HT-29 (cell line): ENCODE measurements around the genes SLC15A1 and GPR18.

- RAMPAGE, long total RNA, result no peak
Measured at GRCh38 chr13:98389335-98389878, 187.5 kb downstream of the STK24 start.

GRCh38 chr13:98447952-98448647, 128.8 kb downstream of the STK24 start:
- RAMPAGE, long total RNA, result no peak

- RAMPAGE, long total RNA, result no peak
Measured at GRCh38 chr13:98507558-98508052, 69.3 kb downstream of the STK24 start.

DNA sequence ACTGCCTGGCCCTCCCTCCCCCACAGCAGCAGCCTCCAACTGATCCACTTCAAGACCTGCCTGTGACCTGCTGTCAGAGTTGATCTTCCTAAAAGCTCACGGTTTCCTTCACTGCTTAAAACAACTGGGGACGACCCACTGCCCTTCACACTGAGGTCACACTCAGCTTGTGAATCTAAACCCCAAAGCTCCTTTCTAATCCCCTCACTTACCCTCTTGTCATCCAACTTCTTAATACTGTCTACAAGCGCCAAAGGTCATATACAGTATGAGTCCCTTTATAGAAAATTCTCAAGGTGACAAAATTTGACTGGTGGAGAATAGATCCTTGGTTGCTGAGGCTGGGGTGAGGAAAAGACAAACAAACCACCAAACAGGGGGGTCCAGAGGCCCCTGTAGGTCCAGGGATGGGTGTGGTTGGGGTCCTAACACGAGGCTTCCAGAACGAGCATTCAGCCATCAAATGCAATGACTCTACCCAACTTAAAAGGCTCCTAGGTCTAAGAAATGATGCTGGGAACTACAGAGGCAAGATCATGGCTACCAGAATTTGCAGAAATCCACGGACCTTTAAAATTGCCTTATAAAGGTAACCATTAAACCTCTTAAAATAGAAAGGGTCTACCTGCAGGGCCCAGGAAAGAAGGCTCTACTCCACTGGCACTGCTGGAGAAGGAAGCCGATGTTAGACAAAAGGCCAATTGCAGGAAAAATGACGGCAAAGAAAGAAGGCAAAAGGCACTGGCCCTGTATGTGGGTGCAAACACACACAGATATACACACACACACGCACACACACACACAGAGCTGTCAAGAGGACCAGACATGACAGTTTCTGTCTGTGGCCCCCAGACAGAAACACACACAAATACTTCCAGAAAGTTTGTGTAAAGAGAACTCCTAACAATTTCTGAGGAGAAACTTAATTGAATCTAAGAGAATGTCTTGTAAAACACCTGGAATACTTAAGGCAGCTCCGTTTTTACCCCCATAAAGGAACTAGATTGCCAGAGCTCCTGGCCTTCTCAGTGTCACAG, 47.3 kb downstream of the STK24 start:
- RAMPAGE, long total RNA, result no peak

- RAMPAGE, long total RNA, result no peak
Measured at GRCh38 chr13:98542816-98543670, 33.9 kb downstream of the STK24 start.

DNA sequence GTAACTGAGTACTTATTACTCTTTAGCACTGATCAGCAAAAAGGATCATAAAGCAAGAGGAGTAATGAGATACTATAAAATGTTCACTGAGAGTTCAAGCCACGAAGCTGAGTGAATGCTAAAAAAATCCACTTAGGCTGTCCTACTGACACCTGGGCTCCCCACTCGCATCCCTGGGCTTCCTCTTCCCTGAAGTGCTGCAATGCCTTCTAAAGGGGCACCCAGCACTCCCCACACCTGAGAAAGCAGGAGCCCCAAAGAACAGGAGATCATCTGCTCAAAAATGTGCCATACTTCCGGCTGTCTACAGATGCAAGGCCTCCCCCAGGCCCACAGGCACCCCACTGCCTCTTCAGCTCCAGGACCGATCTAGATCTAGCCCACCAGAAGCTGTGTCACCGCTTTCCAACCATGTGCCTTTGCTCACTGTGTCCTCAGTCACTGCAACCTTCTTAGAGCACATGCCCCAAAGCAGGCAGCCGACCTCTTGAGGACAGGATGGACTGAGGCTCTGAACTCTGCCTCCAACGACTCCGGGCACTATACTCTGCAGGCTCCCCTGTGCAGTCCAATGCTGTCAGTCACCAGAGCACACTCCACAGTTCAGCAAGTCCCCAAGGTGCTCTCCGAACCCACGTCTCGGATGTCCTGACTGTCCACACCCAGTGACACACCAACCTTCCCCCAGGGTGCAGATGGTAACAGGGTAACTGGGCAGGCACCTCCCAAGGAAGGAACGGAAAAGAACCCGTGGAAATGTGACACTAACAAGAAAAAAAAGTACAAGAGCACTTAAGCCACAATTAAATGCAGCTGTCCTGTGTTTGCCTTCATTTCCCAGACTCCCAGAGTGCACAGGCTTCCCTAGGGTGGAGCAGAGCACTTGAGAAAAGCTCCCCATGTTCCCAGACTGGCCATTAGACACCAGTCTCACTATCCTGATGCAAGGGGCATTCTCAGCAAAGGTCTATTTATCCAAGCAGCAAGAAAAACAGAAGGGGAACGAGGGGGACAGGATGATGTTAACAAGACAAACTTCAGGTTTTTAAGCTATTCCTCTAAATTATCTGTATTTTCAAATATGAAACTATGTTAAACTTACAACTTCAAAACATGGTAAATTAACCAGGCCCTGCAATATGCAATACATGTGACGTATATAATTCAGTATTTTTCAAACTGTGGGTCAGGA, 4.8 kb downstream of the STK24 start:
- RAMPAGE, long total RNA, result no peak

GRCh38 chr13:98746953-98747416, 5.5 kb downstream of the SLC15A1 start:
- RAMPAGE, long total RNA, result no peak

DNA sequence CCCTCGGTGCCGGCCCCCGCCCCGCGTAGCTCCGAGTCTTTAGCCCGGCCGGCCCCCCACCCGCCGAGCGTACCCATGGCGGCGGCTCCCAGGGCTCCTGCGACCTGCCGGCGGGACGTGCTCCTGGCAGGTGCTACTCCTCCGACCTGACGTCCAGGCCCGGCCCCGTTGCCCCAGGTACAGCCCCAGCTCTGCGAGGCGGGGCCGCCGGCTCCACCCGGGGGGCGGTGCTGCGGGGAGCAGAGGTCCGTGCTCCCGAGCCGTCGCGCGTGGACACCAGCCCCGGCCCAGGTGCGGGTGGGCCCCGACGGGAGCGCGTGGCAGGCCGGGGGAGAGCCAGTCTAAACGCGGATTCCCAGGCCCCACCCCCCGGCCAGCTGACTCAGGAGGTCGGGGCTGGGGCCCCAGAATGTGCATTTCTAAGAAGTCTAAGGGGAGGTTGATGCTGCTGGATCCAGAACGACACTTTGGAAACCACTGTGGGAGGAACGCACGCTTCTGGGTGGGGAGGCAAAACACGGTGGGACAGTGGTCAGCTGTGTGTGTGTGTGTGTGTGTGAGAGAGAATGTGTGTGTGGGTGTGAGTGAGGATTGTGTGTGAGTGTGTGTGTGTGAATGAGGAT, at the start of gene SLC15A1:
Gene SLC15A1 (minus strand): TSS at position 151 of the 623 bp plus-strand sequence.
- RAMPAGE, long total RNA, result no peak

- RAMPAGE, long total RNA, result no peak
Measured at GRCh38 chr13:98784879-98785128, 32.3 kb upstream of the SLC15A1 start.

- RAMPAGE, long total RNA, result no peak
Measured at GRCh38 chr13:98909102-98909481, 68.8 kb downstream of the DOCK9 start.

GRCh38 chr13:98946101-98946489, 31.8 kb downstream of the DOCK9 start:
- RAMPAGE, long total RNA, result no peak

DNA sequence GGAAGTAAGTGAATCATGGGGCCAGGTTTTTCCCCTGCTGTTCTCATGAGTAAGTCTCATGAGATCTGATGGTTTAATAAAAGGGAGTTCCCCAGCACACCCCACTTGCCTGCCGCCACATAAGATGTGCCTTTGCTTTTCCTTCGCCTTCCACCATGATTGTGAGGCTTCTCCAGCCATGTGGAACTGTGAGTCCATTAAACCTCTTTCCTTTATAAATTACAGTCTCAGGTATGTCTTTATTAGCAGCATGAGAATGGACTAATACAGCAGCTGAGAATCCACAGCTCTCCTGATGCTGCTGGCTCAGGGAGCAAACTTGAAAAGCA, 14.6 kb upstream of the DOCK9 start:
- RAMPAGE, long total RNA, result no peak

- RAMPAGE, long total RNA, result no peak
Measured at GRCh38 chr13:99116811-99117230, 83.8 kb upstream of the UBAC2 start.

DNA sequence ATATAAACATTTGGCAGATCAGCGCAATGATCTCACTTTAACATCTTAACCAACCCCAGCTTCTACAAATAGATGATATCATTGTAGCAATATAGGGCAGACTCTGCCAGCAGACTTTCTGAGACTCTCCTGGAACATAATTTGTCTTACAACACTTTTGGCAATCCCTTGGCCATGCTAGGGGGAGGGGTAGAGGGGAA, 8.8 kb upstream of the UBAC2 start:
- RAMPAGE, long total RNA, result no peak

- RAMPAGE, long total RNA, result no peak
Measured at GRCh38 chr13:99258195-99258769, at the start of gene GPR18. TSS of gene GPR18 (minus strand) at chr13:99258379.

DNA sequence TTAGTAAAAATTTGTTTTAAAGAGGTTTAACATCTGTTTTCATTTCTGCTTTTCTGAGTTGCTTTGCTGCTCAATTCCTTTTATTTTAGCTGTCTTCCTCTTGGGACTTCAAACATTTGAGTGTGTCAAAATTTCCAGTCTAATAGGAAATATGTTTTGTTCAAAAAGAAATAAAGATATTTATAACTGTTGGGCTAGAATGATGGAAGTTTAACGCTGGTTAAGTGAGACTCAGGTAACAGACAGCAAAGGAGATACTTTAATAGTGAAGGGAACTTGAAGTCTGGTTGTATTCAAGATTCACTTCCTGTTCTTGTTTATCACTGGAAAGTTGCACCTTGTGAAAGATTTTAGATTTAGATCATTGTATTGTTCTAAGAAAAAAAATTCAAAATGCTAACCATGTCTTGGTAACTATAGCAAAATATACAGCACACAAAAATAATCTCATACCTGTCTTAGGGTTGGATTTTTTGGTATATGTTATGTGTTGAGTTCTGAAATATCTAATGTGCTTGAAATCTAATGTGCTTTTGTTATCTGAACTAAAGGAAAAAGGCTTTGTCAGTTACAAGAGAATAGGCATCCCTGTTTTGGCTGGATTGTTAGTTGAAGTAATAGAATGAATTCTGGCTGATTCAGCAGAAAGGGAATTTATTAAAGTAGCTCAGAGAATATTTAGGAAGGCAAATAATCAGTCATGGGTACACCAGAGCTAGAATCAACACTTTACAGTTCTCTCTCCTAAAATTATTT, 24.4 kb upstream of the GPR18 start:
- RAMPAGE, long total RNA, result no peak

GRCh38 chr13:99294500-99295673, 12.3 kb downstream of the GPR183 start:
- RAMPAGE, long total RNA, result no peak

- RAMPAGE, long total RNA, result no peak
Measured at GRCh38 chr13:99380604-99381303, 73.6 kb upstream of the GPR183 start.

DNA sequence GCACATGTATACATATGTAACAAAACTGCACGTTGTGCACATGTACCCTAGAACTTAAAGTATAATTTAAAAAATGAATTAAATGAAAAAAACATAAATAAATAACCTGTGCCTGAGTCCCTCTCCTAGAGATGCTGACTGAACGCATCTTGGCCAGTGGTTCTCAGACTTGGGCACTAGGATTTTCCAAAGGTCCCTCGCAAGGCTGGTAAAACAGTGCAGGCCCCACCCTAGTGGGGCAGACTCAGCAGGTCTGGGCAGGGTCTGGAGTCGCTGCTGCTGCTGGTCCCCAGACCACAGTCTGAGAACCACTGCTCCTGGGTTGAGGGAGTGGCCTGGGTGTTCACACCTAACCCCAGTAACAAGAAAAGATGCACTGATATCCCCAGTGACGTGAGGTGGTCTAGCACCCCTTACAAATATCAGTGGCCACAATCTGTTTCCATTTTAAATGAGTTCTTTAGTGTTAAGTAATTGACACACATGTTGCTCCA, 96.1 kb upstream of the GPR183 start:
- RAMPAGE, long total RNA, result no peak

GRCh38 chr13:99415207-99415691, 86.0 kb upstream of the TM9SF2 start:
- RAMPAGE, long total RNA, result no peak